ENCODE measurements around the gene SLC29A4.

- PRO-cap, result no peak
- RAMPAGE, long total RNA, 4 experiments, result no peak in any of the 4 experiments
Observed at GRCh38 chr7:3337537-3338054, 36.5 kb downstream of the SDK1 start.

- PRO-cap, result unidirectional peak, minus-strand start at chr7:3933131
- RAMPAGE, long total RNA, 4 experiments, result no peak in any of the 4 experiments
Observed at GRCh38 chr7:3932867-3933256, 631.8 kb downstream of the SDK1 start.

GRCh38 chr7:3948878-3949229, 647.8 kb downstream of the SDK1 start:
- PRO-cap, result no peak
- RAMPAGE, long total RNA, 4 experiments, result no peak in any of the 4 experiments

GRCh38 chr7:4134016-4134498, 548.0 kb upstream of the FOXK1 start:
- PRO-cap, result no peak
- RAMPAGE, long total RNA, 4 experiments, result no peak in any of the 4 experiments

GRCh38 chr7:4434052-4434727, 247.9 kb upstream of the FOXK1 start:
- PRO-cap, result no peak
- RAMPAGE, long total RNA, 4 experiments, result no peak in any of the 4 experiments

GRCh38 chr7:4534771-4534987, 147.4 kb upstream of the FOXK1 start:
- PRO-cap, result unidirectional peak, plus-strand start at chr7:4534872
- RAMPAGE, long total RNA, 4 experiments, result no peak in any of the 4 experiments

GRCh38 chr7:4613884-4614358, 68.2 kb upstream of the FOXK1 start:
- PRO-cap, result no peak
- RAMPAGE, long total RNA, 4 experiments, result no peak in any of the 4 experiments

DNA sequence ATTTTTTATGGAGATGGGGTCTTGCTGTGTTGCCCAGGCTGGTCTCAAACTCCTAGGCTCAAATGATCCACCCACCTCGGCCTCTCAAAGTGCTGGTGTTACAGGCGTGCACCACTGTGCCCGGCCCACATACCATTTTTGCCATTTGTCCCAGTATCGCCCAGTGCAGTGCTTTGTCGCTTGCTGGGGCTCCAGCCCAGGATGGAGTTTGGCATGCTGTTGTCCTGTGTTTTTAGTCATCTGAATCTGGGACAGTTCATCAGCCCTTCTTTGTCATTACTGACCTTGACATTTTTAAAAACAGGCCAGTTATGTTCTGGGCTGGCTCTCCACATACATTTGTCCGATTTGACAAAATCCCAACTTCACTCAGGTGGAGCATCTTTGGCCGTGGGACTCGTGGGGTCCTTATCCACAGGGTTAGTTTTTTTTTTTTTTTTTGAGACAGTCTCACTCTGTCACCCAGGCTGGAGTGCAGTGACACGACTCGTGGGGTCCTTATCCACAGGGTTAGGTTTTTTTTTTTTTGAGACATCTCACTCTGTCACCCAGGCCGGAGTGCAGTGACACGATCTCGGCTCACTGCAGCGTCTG, 16.9 kb downstream of the FOXK1 start:
- PRO-cap, result no peak
- RAMPAGE, long total RNA, 4 experiments, result start-site peak on the plus strand in 1 of 4 experiments, centred at position 483 of the sequence, 9 reads per replicate

DNA sequence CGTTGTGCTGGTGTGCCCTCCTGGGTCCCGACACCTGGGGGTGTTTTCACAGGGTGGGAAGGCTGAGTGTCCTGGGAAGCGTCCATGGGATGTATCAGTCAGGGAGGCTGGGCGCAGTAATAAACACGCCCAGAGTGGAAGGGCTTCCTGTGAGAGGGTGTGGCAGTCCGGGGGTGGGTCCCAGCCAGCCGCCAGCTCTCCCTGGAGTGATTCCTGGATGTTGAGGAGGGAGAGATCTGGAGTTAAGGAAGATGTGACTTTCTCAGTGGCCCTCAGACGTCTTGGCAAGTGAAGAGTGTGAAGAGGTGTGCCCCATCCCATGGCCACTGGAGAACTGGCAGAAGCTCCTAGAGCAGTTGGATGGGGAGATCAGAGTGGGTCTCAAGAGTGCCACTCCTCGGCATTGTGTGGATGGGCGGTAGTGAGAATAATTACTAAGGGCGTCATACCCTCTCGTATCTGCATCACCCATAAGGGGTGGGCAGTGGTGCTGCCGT, 29.2 kb downstream of the FOXK1 start:
- PRO-cap, result no peak
- RAMPAGE, long total RNA, 4 experiments, result start-site peak on the plus strand in 2 of 4 experiments, centred at positions 134 to 146 of the sequence, 6 to 10 reads per replicate

GRCh38 chr7:4758484-4758802, 17.0 kb upstream of the AP5Z1 start:
- PRO-cap, result no peak
- RAMPAGE, long total RNA, 4 experiments, result no peak in any of the 4 experiments

DNA sequence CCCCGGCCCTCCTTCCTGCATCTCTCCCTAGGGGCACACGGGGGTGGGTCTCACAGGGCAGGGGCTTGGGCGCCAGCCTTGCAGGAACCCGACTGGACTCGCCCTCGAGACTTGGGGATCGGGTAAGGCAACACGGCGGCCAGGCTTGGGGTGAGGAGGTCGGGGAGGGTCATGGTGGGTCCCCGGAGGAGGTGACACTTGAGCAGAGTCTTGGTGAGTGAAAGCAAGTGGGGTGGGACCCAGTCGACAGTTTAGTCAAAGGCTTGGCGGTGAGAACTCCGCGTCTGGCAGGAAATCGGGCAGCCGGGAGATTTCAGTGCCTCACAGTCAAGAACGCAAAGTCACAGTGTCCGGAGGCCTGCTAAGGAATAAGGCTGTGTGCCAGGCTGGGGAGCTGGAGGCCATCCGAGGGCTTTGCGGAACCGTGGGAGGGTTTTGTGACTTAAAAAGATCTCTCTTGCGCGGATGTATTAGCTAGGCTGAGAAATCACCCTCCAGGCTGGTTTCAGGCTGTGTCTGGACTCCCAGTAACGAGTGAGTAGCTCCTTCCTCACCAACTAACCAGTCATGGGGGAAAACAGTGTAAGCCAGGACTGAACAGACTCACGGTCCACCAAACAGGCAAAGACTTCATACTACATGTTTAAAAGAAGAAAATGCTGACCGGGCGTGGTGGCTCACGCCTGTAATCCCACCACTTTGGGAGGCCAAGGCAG, 509 bp downstream of the AP5Z1 start:
- PRO-cap, result unidirectional peak, plus-strand start at position 107 of the sequence; bidirectional peak, plus-strand start at position 338 of the sequence, minus-strand start at position 337 of the sequence
- RAMPAGE, long total RNA, 4 experiments, result no peak in any of the 4 experiments

GRCh38 chr7:4777874-4778722, 2.7 kb downstream of the AP5Z1 start:
- PRO-cap, result no peak
- RAMPAGE, long total RNA, 4 experiments, result no peak in any of the 4 experiments

GRCh38 chr7:4931898-4932387, 27.0 kb downstream of the MMD2 start:
- PRO-cap, result no peak
- RAMPAGE, long total RNA, 4 experiments, result no peak in any of the 4 experiments

DNA sequence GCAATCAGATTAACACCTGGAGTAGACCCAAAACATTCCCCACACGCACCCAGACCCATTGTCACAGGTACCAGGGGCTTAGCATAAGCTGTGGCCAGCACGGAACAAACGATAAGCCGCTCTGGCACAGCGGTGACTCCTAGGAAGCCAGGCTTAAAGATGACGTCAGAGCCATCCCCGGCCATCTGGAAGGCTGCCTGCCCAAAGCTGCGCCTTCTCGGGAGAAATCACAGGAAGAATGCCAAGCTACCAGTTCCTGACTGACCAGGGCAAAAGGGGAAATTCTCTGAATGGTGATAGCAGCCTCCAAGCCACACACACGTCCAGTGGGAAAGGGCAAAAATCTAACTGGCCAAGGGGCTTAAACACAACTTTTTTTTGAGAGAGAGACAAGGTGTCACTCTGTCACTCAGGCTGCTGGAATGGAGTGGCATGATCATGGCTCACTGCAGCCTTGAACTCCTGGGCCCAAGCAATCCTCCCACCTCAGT, 12.9 kb upstream of the WIPI2 start:
- PRO-cap, result no peak
- RAMPAGE, long total RNA, 4 experiments, result no peak in any of the 4 experiments

DNA sequence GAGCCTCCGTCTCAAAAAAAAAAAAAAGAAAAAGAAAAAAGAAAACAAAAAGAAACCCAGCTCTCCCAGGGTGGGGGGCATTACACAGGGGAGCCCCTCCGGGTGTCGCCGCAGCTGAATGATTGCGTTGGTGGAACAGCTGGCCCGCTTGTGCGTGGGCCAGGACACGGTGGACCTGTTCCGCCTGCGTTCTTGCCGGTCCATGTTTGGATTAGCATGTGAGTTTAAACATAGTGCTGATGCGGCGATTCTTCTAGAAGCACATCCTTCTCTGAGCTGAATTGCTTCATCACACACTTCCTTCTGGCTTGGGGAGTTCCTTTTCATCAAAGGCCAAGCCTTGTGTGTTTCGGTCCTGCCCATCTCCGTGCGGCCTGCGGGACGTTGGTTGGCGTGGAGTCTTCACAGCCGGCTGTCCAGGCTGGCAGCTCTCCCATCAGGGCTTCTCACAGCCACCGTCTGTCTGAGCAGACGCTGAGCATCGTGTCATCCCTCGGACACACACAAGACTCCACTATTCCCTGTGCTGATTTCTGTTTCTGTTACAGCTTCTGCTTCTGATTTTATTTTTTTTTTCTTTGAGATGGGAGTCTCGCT, 45.4 kb upstream of the SLC29A4 start:
- PRO-cap, result bidirectional peak, plus-strand start at position 394 of the sequence, minus-strand start at position 194 of the sequence
- RAMPAGE, long total RNA, 4 experiments, result no peak in any of the 4 experiments

DNA sequence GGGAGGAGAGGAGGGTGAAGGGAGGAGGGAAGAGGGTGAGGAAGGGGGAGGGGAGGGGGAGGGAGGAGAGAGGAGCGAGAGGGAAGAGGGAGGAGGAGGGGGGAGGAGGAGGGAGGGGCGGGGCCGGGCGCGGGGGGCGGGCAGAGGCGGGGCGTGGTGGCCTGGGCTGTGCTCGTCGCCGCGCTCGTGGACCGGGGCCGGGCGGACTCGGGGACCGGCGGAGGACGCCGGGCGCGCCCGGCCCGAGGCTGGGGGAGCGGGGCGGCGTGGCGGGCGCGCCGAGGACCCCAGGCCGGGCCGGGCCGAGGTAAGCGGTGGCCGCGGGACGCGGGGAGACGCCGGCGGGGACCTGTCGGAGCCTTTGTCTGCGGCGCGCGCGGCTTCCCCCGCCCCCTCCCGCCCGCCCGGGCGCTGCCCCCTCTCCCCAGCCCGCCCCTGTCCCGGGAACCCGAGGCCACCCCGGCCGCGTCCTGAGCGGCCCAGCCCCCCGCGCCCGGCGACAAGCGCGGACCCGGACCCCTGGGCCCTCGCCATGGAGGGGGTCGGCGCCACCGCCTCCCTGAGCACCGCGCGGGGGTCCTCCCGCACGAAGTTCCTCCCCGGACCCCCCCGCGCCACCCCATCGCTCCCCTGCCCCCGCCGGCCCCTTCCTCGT, at the start of gene SLC29A4:
Gene SLC29A4 (plus strand): TSS at position 168 of the 655 bp plus-strand sequence.
- PRO-cap, result unidirectional peak, plus-strand start at position 143 of the sequence
- RAMPAGE, long total RNA, 4 experiments, result no peak in any of the 4 experiments

DNA sequence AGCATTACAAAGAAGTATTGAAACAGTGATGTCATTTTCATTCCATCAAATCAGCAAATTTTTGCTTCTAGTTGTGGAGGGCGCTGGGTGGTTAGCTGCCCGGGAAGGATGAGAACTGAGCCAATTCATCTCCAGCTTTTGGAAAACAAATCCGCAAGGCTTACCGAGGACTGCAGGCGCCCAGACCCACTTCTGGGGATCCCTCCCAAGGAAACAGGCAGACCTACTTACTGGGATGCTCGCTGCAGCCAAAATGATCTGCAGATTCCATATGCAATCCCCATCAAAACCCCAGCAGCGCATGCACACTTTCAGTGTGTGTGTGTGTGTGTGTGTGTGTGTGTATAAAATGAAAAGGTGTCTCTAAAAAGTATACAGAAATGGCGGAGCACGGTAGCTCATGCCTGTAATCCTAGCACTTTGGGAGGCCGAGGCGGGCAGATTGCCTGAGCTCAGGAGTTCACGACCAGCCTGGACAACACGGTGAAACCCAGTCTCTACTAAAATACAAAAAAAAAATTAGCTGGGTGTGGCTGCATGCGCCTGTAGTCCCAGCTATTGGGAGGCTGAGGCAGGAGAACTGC, 19.1 kb downstream of the TNRC18 start:
- PRO-cap, result no peak
- RAMPAGE, long total RNA, 4 experiments, result no peak in any of the 4 experiments

DNA sequence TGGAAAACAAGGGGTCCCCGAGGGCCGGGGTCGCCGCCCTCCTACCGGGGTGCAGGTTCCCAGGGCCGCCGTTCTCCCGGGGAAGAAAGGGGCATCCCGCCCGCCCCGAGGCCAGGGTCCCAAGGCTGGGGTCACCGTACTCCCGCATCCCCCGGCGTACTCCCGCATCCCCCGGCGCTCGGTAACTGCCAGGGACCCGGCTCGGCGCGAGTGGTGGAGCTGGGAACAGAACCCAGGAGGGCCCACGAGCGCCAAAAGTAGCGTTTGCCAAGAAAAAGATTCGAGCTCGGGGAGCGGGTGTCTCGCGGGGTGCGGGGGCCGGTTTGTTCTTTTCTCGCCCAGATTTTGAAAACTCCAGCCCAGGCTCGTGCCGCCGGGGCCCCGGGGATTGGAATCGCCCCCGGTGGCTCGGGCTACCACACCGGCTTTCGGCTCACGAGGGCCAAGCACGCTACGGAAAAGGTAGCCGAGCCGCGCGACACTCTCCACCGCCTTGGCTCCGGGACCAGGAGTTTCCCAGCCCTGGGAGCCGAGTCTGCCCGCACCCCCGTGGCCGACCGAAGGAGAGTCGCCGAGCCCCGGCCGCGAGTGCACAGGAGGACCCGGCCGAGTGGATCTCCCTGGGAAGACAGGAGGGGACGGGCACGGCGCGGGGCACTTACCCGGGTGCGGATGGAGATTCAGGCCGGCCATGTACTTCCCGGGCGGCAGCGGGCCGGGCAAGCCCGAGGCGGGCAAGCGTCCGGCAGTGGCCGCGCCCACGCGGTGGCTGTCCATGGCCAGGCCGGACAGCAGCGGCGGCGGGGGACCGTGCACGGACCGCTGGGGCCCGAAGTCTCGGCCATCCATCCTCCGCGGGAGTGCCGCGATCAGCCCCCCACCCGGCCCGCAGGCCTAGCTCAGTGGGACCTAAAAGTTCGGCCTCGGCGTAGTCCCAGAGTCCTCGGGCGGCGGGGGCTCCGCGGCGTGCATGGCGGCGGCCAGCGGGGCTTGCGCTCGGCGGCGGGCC, 2.9 kb downstream of the TNRC18 start:
- PRO-cap, result no peak
- RAMPAGE, long total RNA, 4 experiments, result no peak in any of the 4 experiments

DNA sequence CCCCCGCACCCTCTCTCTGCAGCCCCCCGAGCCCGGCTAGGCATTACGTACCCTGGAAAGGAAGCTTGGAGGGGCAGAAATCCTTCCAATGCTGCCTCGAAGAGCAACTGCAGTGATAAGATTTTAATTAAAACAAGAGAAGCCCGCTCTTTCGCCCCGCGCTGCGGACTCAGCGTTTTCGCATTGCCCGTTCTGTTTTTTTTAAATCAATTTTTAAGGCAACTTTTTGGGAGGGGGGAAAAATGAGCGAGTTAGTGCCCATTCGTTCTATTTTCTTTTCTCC, 1.5 kb upstream of the TNRC18 start:
- PRO-cap, result bidirectional peak, plus-strand start outside the sequence, minus-strand start at position 185 of the sequence
- RAMPAGE, long total RNA, 4 experiments, result no peak in any of the 4 experiments

- PRO-cap, result bidirectional peak, plus-strand start at chr7:5425745, minus-strand start at chr7:5425424; bidirectional peak, plus-strand start at chr7:5425955, minus-strand start at chr7:5425944; bidirectional peak, plus-strand start at chr7:5426386, minus-strand start at chr7:5426108
- RAMPAGE, long total RNA, 4 experiments, result start-site peak on the plus strand in 1 of 4 experiments, at chr7:5425699-5425732 at its widest, 15 reads per replicate
Observed at GRCh38 chr7:5425523-5426215, 2.0 kb upstream of the TNRC18 start.

All from transverse colon (tissue), 4 donors.